Mesenchymal stem cell of adipose (primary cell): ENCODE results near the genes POLR2J, SPDYE2, FAM185A and PSMC2.

DNA sequence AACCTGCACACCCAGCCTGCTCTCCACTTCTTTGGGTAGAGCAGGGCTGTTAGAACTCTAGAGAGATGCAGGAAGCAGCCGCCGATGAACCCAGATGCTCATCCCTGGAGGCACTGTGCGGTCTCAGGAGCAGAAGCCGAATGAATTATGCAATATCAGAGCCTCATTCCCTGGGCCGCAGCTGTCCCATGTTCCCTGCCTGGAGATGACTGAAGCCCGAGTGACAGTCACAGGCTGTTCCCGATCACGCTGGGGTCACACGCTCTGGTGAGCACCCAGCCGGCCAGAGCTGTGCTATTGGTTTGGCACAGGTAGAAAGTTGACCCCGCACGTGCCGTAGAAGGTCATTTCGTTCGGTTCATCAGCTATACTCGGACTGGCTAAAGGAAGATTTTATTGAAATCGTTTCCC is 140.6 kb upstream of the SH2B2 start:
- CAGE, long polyA plus RNA, result no peak

- CAGE, long polyA plus RNA, result no peak
Measured at GRCh38 chr7:102248134-102249146, 38.2 kb upstream of the SH2B2 start.

- CAGE, long polyA plus RNA, result no peak
Measured at GRCh38 chr7:102396505-102397357, 568 bp downstream of the PRKRIP1 start.

DNA sequence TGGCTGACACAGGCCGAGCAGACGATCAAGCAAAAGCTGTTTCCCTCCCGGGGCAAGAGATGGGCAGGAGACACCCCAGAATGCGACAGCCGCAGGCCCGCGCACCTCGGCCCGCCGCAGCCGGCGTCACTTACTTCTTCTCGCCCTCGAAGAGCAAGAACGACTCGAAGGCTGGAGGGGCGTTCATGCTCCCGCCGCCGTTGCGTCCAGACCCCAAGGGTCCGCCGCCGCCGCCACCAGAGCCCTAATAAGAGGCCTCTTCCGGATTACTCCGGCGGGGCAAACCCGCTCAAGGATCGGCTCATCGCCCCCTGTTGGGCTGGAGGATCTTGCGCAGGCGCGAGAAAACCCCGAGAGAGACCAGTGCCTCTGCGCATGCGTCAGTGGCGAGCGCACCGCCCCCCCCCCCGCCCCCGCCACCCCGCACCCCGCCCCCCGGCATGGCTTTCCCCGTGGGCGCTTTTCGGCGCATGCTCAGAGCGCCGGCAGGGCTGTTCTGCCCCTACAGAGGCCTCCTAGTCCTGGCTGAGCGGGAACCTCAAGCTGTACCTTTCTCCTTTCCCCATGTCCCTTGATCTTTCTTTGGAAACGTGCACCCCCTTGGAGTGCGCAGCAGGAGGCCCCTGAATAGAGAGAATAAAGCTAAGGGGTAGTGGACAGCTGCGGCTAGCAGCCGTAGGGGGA is at the start of gene POLR2J:
POLR2J (minus strand) TSS at position 249 of the 684 bp plus-strand sequence.
- CAGE, long polyA plus RNA, result no peak

DNA sequence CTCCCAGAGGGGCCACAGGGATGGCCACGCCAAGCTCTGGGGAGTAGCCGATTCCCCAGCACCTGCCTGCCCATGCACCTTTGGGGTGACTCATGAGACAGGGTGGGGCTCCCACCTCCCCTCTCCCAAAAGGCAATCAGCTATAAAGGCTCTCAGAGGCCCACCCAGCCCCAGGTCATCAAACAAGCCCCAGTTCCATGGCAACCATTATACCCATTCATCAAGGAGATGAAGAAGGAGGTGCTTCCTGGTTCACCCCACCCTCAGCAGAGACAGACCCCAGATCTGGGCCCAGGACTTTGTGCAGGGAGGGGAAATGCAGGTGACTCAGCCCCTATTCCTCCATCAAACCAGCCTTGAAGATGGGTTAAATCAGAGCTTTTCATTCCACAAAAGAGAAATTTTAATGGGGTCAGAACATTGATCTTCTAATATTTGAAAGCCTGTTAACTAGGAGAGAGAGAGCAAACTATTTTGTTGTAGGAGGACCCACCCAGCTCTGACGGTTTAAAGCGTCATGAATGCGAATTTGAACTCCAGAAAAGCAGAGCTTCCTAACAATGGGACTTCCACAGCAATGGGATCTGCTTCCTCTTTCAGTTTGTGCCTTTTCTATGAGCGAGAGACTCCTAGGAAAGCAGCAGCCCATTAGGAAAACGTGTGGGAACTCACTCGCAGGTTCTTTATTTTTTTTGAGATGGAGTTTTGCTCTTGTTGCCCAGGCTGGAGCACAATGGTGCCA is at the start of gene SPDYE2:
SPDYE2 (plus strand) TSS at position 260 of the 742 bp plus-strand sequence.
- CAGE, long polyA plus RNA, result no peak

GRCh38 chr7:102748623-102749665 is at the start of gene FAM185A:
Gene FAM185A, plus strand, starts transcription at chr7:102748999.
- CAGE, long polyA plus RNA, result no peak

GRCh38 chr7:102883073-102883513 is 29.7 kb upstream of the LRRC17 start:
- CAGE, long polyA plus RNA, result no peak

GRCh38 chr7:103038102-103038497 is 36.8 kb upstream of the ARMC10 start:
- CAGE, long polyA plus RNA, result no peak

DNA sequence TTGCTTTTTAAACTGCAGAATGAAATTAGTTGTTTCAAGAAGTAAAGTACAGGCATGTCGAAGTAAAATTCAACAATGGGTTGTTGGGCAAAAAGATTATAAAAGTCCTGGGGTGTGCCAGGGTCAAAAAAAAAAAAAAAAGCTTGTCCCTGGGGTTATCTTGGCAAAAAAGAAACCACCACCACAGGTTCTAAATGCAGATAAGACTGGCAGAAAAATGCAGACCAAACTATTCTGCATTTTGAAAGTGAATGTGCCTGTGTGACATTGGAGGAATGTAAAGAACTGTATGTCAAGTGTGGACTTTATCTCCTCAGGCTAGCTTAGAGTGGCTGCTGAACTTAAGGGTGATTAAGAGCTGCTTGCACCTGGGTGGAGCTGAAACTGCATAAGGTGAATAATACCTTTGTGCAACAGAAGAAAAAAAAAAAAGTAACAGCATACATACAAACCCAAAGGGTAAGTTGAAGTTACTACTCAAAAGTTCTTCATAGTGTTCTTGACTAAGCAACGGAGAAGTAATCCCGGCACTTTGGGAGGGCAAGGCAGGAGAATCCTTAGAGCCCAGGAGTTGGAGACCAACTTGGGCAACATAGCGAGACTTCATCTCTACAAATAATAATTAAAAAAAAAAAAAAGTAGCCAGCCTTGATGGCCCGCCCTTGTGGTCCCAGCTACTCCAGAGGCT is 1.4 kb upstream of the NAPEPLD start:
- CAGE, long polyA plus RNA, result no peak

- CAGE, long polyA plus RNA, result no peak
Measured at GRCh38 chr7:103280185-103281195, 16.7 kb upstream of the PMPCB start.

DNA sequence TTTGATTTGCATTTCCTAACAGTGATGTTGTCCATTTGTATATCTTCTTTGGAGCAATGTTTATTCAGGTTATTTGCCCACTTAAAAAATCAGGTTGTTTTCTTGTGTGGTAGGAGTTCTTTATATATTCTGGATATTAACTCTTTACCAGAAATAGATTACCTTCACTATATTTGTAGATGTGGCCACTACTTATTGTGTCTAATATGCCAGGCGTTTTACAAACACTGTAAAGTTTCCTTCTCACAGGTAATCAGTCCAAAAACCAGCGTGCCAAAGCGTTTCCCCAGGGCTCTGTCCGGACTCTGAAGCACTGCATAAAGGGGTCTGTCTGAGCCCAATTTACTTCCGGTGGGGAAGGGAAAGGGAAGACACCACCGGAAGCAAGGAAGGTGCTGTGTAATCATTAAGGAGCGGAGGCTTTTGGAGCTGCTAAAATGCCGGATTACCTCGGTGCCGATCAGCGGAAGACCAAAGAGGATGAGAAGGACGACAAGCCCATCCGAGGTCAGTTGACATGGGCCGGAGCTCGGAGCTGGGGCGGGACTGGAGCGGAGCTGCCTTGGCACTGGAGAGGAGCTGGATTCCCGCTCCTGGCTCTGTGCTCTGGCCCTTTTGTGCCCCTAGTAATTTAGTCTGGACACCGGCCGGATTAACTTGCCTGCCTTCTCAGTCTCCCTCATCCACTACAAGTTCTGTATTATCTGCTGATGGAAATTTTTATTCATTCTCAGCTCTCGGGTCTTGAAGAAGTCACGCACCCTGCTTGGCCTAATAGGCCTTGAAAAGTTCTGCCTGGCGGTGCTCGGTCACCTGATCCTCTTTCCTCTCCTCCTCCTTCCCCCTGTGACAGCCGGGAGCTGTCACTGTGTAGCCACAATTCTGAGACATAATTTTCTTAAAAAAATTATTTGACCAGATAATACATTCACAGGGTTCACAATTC is at the start of gene PSMC2:
PSMC2 (plus strand) TSS at position 369 of the 946 bp plus-strand sequence.
- CAGE, long polyA plus RNA, result no peak

DNA sequence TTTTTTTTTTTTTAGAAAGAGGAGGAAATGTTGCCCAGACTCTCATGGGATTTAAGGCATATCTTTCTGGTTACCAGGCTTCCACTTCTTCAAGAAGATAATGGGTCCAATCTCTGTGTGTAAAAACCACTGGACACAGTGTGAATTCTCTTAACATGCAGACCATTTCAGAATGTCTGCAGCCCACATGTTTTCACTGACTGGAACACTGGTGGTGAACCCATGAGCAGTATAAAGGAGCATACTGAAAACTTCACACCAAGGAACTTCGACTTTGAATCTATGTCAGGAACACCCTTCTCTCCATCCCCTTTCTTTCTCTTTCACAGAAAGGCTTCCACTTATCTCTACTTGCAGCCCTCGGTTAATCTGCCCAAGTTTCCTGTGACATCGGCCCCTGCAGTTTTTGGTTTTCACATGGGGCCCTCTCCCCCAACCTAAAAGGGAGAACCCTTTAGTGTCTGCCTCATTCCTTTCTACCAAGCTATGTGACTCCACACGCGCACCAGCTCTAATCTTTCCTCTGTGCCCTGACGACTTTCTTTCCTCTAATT is 70.2 kb downstream of the RELN start:
- CAGE, long polyA plus RNA, result no peak

- CAGE, long polyA plus RNA, result no peak
Measured at GRCh38 chr7:103988793-103989470, 526 bp downstream of the RELN start.

DNA sequence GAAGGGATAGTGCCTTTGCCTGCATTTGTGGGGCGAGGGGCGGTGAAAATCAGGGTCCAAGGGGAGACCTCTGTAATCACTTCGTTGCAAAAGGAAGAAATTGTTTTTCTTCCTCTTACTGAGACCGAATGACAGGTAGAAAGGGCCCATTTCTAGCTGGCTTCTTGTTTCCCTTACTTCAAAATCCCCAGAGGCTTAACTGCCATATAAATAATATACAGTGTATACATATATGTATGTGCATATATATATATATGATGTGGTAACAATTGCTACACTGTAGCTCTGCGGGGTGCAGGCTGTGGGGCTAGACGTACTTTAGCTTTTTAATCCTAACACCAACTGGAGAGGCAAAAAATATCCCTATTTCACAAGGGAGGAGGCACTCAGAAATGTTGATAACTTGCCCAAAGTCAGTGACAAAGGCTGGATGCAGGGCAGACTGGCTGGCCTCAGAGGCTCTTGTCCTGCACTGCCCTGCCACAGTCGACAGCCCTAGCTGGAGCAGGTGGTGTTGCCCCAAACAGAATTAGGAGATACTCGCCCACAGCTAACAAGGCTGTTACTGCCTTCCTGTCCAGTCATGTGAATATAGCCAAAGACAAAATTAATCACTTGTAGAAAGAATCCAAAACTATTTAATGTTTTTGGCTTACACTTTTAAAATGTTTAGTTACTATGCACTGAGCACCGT is 1.5 kb upstream of the RELN start:
- CAGE, long polyA plus RNA, result no peak

DNA sequence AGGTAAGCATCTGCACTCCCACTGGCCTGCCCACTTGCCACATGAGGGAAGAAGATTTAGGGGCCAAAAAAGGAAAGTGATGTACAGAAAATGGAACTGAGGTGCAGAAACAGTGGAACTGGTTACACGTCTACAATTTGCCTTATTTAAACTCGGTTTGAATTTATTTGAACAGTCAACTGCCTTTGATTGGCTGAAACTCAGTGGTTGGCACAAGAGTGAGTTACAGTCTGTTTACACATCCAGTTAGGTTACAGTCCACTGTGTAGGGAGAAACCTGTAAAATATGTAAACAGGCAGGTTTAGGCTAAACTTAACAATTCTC is 40.2 kb upstream of the RELN start:
- CAGE, long polyA plus RNA, result no peak

DNA sequence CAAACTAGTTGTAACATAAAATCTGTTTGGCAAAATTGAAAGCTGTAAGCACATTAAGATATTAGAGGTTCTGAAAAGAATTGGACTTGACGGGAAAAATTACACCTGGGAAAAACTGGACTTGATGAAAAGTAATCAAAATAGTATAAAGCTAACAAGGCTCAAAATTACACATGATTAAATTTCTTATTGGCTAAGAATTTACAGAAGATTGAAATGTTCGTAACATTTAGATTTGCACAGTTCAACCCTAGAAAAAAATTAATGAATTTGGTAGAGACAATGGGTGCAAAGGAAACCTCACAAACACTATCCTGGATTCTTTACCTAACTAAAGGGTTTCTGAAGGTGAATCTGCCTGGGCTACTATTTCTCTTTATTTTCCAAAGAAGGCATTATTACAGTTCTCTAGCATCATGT is 47.0 kb downstream of the LHFPL3 start:
- CAGE, long polyA plus RNA, result no peak

DNA sequence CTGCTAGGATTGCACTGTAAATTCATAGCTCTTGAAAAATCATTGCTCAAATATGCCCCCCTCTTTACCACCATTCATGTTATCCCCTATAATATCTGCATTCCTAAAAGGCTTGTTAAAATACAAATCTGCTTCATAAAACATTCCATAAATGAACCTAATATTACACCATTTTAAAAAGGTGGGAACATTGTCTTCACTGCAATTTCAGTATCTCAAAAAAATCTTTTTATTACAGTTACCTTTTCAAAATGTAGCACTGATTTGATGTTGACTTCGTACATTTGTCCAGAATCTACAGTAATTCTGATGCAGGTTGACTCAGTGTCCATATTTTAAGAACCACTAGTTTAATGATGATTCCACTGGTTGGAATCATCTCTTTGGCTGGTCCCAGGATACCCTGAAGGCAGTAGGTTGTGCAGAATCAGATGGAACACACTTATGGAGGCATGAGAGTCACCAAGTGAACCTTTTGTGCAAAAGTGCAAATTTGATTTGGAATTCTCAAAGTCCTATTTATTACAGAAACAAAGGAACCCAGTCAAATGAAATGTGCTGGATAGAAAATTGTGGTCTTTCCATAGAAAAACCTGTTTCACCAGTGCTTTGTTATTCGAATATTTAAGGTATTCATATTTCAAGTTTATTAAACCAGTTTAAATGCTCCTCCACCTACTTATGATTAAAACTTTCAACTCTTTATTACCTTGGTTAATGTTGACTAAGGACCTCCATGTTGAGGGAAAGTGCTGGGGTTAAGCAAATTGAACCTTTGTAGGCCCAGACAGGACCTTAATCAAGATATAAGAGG is 28.1 kb upstream of the KMT2E start:
- CAGE, long polyA plus RNA, result no peak

GRCh38 chr7:104993602-104994113 is 20.3 kb upstream of the KMT2E start:
- CAGE, long polyA plus RNA, result no peak

DNA sequence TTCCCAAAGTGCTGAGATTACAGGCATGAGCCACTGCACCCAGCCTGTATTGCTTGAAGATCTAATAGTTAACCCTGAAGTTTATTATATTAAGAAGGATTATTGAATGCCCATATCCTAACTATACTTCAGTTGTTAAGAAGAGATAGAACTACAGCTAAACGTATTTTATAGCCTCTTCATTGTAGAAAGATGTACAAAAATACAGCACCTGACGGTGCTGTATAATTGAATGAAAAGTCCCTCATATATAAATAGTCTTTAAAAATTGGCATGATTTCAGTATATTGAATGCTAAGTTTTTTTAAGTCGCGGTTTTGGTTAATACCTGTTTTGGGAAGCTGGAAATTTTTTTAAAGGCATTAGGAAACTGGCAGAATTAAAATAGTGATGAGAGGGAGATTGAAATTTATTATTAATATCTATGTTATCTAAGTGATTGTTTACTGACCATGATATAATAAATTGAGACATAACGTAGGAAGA is 38.9 kb downstream of the KMT2E start:
- CAGE, long polyA plus RNA, result no peak

- CAGE, long polyA plus RNA, result no peak
Measured at GRCh38 chr7:105078067-105078518, 64.1 kb downstream of the KMT2E start.